Temporal lobe (tissue), 2 donors: ENCODE measurements around a stretch of chr17.

DNA sequence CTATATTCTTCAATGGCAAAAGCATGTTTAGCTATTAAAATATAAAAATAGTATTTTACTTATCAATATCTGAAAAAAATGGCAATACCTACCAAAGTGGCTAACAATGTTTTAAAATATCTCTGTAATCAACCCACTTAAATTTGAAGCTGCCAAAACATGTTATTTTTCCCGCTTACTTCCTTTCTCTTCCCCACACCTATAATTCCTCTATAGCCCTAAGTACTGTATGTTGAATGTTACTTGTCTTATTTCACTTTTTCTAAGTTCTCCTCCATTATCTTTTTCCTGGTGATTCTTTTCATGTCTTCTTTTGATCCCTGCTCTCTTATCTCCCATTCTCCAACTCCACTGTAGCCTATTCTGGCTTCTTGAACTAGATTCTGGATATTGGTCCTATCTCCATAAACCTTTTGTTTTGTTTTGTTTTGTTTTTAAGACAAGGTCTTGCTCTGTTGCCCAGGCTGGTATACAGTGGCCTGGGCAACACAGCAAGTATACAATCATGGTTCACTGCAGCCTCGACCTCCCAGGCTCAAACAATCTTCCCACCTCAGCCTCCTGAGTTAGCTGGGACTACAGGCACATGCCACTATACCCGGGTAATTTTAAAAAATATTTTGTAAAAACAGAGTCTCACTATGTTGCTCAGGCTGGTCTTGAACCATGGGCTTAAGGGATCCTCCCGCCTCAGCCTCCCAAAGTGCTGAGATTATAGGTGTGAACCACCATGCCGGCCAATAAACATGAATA lies 19.8 kb upstream of the ABCA10 start:
- RAMPAGE, long total RNA = no peak

DNA sequence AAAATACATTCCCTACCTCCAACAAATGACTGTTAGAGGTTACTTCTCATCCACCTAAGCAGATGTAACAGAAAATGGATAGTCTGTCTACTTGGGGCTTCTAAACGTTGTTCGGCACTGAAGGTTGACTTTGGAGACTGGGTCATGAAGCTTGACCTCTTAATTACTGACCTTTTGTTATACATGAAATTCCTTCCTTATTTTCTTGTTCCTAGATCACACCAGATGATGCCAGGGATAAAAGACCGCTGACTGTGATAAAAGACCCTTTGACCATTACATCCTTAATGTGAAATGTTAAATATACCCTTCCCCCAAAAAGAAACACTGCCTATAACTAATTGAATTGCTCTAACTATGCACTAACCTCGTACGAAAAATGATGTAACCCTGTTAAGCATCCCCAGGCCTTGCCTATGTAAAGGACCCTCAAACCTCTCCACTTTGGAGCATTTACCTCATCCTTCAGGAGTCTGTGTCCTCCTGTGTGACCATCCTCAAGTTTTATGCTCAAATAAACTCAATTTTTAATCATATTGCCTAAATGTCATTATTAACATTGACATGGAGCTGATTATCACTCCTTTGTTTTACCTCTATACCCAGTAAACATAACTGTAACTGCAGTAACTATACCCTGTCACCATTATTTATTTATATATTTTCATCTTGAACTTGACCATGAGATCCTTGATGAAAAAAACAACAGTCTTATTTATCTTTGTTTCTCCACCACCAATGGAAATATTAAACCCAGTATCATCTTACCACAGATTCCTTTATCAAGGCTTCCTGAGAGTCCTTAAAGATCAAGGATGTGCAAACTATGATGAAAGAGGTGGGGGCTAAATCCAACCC lies 3.7 kb downstream of the ABCA5 start:
- RAMPAGE, long total RNA = no peak

- RAMPAGE, long total RNA = no peak
These were observed 38.3 kb downstream of the MAP2K6 start for GRCh38 chr17:69452694-69453395.

GRCh38 chr17:69461837-69462407 lies 47.4 kb downstream of the MAP2K6 start:
- RAMPAGE, long total RNA = no peak

GRCh38 chr17:69576819-69577550 lies 162.5 kb downstream of the MAP2K6 start:
- RAMPAGE, long total RNA = no peak

GRCh38 chr17:69717296-69717750 lies 302.8 kb downstream of the MAP2K6 start:
- RAMPAGE, long total RNA = no peak

DNA sequence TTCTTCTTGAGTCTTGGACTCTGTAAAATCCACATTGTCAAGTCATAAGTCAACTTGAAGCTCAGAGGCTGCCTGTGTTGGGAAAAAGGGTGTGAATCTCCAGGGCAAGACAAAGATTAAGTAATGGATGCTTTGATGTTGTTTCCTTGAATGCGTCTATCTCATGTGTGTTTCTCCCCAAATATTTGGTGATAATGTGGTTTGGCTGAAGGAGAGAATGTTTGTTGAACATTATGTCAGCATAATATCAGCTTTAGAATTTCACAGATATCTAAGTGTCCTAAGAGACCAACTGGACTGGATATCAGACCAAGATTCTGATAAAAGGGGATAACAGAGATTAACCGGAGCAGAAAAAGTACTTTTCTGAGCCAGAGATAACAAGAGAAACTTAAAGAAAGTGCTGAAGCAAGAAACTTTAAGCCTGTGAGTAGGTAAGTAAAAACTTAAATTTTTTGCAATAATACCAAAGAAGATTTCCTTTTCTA lies 24.0 kb upstream of the KCNJ16 start:
- RAMPAGE, long total RNA = no peak

DNA sequence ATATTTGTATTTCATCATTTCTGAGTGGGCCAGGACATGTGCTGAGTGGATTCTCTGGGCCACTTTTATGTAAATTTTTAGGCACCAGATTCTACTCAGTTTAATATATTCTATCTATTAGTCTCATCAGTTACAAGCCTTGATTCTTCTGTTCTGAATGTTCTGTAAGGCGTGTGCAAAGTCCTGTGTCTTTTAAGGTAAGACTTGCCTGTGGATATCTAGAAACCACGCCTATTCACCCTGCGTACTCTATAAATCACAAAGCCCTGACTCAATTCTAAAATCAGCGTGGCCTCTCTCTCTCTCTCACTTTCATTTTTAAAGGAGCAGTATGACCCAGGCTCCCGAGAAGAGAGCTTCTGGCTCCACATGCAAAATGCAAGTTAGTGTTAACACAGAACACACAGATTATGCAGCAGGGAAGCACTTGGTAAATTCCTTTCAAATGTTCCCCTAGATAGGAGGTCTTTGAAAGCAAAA lies 32.0 kb upstream of the KCNJ2 start:
- RAMPAGE, long total RNA = no peak

DNA sequence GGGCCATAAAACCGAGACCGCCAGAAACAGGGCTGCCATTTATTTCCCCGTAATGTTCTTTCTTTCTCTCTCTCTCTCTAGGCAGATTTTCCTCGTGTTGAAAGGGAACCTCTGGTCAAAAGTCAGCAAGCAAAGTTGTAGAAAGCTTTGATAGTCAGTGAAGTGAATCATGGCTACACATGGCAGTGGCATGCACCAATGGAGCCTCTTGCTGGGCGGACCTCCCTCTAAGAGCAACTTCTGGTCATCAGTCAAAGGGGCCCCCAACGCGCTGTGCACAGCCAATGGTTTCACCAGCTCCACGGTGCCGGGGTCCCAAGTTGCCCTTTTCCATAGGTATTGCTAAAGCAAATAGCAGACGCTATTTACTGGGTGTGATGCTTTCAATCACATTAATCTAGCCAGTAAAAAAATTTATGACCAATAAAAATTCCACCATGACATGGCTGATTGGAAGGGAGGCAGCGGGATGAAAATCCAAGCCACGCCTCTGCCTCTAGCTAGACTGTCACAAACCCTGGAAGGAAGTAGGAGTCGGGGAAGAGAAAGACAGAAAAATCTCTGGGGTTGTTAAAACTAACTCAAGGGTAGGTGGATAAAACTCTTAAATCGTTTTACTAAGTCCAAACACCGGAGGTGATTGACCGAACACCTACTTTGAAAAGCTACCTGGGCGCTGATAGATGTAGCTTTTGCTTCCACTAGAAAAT lies 680.3 kb upstream of the SOX9 start:
- RAMPAGE, long total RNA = no peak

DNA sequence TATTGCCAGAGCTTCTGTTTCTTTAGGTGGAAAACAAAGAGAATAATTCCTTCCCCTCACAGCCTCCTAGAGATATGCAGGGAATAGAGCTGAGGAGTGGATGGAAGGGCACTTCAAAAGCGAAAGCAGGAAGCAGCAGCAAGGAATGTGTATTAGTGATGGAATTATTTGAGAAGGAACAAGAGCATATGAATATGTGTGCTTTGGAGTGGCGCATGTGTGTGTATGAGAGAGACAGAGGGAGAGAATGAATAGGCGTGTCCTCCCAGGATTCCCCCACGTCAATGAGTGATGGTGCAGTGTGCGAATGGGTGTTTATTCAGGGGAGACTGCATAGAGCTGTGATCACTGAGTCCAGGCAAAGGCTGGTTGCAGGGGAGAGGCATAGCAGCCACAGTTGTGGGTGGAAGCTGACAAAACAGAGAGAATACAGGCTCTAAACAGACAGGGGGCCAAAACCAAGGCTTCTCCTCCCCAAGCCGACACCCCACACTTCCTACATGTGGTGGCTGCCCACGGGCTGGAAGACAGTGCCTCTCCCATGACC lies 10.2 kb upstream of the SOX9 start:
- RAMPAGE, long total RNA = no peak

GRCh38 chr17:72118067-72118818 lies 2.6 kb upstream of the SOX9 start:
- RAMPAGE, long total RNA = no peak

GRCh38 chr17:72121340-72122337 lies 819 bp downstream of the SOX9 start:
- RAMPAGE, long total RNA = no peak

- RAMPAGE, long total RNA = no peak
These were observed 335.3 kb downstream of the SOX9 start for GRCh38 chr17:72455942-72456636.

DNA sequence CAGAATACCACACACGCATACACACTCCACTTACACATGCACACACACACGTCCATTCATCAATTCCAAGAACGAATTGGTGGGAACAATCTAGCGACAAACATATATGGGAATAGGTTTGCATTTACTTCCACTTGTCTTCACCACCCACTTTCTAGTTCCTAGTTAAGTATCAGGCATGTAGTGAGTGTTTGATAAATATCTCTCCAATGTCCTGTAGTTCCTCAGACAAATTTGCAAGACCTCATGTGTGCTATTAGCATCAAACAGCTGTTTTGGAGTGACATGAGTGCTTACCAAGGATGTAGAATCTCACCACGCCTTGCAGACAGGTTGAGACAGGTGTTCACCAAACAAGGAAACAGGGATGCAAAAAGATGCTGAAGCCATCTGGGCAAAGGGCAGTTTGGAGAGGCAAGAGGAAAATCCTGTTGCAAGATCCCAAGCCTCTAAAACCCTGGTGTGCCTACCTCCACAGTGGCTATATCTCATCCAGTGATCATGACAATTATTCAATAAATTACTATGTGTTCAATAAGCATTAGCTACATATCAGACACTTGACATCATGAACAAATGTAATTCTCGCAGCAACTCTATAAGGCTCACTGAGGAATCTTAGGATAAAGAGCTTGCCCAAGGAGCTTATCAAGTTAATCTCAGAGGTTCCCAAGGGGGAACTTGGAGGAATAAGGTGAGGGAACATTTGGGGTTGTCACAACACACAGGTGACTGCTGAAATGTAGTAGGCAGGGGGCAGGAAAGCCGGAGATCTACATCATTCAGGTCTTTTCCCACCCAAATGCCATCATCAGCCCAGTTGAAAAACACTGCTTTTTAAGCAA lies 373.8 kb downstream of the SOX9 start:
- RAMPAGE, long total RNA = no peak

- RAMPAGE, long total RNA = no peak
These were observed 455.2 kb downstream of the SOX9 start for GRCh38 chr17:72575923-72576487.

DNA sequence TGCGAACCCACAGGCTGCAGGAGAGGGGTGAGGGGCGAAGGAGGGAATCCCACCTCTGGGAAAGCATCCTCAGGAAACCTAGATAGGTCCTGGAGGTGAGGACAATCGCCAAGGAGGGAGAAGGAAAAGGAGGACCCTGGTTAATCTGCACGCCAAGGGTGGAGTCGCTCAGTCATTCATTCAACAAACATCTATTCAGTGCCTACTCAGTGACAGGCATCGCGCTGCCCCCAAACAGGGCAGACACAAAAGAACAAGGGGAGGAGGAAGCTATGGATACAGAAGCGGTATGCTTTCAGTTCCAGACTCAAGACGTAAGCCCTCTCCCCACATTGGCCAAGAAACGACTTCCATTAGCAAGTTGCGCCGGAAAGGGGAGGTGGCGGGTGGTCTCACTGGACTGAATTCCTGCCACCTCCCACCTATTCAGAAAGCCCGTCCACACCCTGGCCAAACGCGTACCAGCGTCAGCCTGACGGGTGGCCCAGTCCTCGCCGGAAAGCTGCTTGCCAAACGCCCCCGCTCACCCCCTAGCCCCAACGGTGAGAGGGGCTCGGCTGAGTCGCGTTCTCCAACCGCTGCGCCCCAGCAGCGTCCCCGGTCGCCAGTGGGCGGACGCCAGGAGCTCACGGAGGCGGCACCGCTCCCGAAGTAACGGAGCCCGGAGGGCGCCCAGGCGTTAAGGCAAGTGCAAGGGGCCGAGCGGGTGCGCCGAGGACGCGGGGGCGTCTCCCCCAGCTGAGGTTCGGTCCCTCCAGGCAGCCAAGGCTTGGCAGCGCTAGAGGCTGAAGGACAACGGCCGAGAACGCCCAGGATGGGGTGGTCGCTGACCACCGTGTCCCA lies 470.6 kb downstream of the SOX9 start:
- RAMPAGE, long total RNA = no peak

DNA sequence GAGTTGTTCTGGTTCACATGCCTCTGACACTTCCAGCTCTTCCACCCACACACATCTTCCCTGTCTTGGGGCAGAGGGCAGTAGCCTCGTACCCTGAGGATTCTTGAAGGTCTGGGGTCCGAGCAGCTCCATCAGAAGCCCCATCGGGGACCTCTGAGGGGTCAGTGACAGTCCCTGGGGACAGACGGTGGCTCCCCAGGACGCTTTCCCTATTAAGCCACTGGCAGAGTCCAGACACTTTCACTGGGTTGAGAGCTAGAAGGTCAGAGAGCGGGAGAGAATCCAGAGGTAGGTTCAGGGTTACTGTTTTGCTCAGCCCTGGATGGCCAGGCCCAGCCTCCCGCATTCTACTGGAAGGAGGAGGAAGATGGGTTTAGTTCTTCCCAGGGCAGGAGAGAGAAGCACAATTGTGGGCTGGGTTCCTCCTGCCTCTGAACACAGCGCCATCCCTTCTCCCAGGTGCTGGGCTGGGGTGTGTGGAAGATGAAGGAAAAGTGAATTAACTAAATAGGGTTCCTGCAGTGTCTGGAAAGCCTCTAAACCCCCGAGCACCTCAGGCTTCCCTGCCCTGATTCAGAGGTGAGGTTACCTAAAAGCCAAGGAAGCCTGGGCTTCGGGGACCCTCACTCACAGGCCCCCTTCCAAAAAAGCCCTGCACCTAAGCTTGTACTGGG lies 452.8 kb downstream of the SLC39A11 start:
- RAMPAGE, long total RNA = no peak

DNA sequence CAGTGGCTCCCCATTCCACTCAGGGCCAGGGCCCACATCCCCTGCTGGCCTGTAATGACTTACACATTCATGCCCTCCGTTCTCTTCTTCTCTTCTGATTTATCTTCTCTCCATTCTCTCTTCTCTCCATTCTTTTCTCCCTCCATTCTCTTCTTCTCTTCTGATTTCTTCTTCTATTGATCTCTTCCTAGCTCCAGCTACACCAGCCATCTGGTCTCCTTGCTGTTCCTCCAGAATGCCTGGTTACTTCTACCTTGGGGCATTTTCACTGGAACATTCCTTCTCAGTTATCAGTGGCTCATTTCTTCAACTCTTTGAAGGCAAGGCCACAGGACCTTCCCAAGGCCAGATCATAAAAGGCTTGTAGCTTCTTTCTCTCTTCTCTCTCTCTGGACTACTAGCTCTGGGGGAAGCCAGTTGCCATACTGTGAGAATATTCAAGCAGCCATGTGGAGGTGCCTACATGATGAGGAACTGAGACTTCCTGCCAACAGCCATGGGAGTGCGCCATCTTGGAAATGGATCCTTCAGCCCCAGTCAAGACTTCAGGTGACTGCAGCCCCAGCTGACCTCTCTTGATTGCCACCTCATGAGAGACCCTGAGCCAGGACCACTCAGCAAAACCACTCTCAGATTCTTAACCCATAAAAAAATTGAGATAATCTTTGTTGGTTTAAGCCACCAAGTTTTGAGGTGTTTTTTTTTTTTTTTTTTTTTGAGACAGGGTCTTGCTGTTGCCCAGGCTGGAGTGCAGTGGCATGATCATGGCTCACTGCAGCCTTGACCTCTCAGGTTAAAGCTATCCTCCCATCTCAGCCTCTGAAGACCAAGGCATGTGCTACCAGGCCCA lies 427.6 kb downstream of the SLC39A11 start:
- RAMPAGE, long total RNA = no peak

DNA sequence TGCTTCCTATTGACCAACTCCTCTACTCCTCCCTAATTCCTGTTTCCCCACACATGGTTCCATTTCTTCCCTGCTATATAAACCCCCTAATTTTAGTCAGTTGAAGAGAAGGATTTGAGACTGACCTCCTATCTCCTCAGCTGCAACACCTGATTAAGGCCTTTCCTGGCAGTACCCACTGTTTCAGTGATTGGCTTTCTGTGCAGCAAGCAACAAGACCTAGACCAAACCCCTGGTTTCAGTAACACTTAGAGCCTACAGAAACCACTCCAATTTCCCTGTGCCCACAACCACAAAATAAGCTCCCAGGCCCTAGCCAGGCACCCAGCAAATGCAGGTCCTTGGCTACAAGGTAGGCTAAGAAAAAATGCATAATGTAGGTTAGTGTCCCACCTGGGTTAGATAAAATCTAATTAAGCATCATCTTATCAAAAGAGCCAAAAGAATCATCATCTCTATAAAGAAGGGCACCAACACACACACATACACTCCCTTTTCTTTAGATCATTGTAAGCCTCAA lies 215.8 kb downstream of the SLC39A11 start:
- RAMPAGE, long total RNA = no peak

DNA sequence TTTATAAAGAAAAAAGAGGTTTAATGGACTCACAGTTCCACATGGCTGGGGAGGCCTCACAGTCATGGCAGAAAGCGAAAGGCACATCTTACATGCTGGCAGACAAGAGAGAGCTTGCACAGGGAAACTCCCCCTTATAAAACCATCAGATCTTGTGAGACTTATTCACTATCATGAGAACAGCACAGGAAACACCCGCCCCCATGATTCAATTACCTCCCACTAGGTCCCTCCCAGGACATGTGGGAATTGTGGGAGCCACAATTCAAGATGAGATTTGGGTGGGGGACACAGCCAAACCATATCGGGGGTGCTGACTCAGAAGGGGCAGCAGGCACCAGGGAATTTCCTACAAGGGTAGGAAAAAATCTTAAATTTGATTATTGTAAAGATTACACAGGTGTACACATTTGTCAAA lies 99.6 kb downstream of the SLC39A11 start:
- RAMPAGE, long total RNA = no peak